HT1080 (cell line): ENCODE measurements around the genes PRMT5 and CIROP.

GRCh38 chr14:21992603-21993357 is 319.2 kb upstream of the OR4E1 start:
RAMPAGE:
- cytosol, long total RNA, result no peak
- long total RNA, result no peak
- nucleus, long total RNA, result no peak

DNA sequence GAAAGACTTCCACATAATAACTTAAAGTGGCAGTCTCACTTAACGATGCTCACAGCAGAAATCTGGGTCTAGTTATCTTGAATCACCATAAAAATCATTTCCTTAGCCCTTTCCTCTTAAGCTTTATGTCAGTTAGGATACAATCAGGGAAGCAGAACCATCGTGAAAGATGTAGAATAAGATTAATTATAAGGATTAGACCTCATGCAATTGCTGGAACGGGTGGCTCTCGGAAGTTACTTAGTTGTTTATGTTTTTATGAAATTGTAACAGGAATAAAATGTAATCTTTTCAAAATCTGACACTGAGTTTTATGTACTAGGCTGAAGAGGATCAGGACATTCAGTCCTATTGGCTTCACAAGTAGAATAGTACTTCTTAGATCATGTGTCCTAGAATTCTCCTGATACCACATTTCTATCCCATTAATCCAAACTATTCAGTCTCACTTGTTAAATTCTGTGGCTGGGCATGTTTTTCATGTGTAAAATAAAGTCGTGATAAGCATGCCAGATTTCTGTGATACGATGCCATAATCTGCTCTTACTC is 423.4 kb upstream of the OR4E1 start:
RAMPAGE:
- cytosol, long total RNA, result no peak
- long total RNA, result no peak
- nucleus, long total RNA, result no peak

RAMPAGE:
- cytosol, long total RNA, result no peak
- long total RNA, result no peak
- nucleus, long total RNA, result no peak
Measured at GRCh38 chr14:22113442-22113909, 439.9 kb upstream of the OR4E1 start.

RAMPAGE:
- cytosol, long total RNA, result no peak
- long total RNA, result no peak
- nucleus, long total RNA, result no peak
Measured at GRCh38 chr14:22168306-22168604, 420.8 kb downstream of the DAD1 start.

GRCh38 chr14:22387378-22388265 is 201.4 kb downstream of the DAD1 start:
RAMPAGE:
- cytosol, long total RNA, result no peak
- long total RNA, result no peak
- nucleus, long total RNA, result no peak

RAMPAGE:
- cytosol, long total RNA, result no peak
- long total RNA, result no peak
- nucleus, long total RNA, result no peak
Measured at GRCh38 chr14:22479789-22480417, 109.1 kb downstream of the DAD1 start.

RAMPAGE:
- cytosol, long total RNA, result no peak
- long total RNA, result start-site peak on the plus strand at chr14:22556662-22556700, 16 reads
- nucleus, long total RNA, result no peak
Measured at GRCh38 chr14:22556135-22556899, 32.7 kb downstream of the DAD1 start.

RAMPAGE:
- cytosol, long total RNA, result no peak
- long total RNA, result no peak
- nucleus, long total RNA, result no peak
Measured at GRCh38 chr14:22560355-22561603, 28.2 kb downstream of the DAD1 start.

DNA sequence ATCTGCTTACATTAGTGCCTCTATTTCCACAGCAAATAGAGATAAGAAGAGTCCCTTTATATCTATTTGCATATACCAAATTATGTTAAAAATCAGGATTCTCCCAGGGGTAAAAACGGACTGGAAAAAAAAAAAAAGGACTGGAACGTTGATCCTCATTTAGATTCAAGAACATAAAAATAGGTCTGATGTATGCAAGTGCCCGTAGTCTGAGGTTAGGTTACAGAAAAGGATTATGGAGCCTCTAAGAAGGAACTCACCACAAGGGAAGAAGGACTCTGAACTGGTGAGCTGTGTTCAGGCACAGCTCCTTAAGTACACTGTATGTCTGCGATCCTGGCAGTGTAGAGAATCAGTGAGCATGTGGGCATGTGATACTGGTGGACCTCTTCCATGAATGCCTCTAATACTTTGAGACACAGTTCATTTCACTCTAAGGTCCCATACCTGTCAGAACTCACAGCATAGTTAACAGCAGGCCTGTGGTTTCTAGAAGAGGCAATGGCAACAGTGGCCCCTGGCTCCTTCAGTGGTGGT is 6.7 kb upstream of the OR6J1 start:
RAMPAGE:
- cytosol, long total RNA, result no peak
- long total RNA, result no peak
- nucleus, long total RNA, result no peak

DNA sequence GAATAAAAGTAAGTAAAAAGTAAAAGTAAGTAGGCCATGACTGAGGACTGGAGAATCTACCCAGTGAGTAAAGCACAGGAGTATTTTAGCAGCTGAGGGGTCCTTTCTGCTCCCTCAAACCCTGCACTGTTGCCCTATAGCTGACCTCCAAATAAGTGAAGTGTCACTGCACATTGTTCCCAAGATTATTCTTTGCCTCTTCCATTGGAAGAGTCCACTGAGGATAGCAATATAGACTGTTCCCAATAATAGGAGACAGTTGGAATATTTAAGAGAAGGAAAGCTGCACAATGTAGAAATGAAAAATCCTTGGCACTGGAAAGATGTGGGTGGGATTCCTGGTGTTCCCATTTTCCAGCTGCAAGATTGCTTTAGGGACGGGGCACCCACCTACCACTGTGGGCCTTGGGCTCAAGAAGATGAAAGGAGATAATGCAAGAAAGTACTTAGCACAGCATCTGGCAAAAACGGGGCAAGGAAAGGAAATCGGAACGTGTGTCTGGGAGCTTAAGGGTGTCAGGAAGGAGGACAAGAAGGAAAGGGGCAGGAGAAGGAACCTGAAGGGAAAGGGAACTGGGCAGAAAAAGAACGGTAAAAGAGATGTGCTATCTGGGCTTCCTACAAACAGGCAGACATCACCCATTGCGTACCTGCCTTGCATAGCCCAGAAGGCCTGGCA is 1.2 kb upstream of the REM2 start:
RAMPAGE:
- cytosol, long total RNA, result no peak
- long total RNA, result no peak
- nucleus, long total RNA, result no peak

GRCh38 chr14:22928068-22928803 is 940 bp downstream of the PRMT5 start:
RAMPAGE:
- cytosol, long total RNA, result no peak
- long total RNA, result no peak
- nucleus, long total RNA, result no peak

DNA sequence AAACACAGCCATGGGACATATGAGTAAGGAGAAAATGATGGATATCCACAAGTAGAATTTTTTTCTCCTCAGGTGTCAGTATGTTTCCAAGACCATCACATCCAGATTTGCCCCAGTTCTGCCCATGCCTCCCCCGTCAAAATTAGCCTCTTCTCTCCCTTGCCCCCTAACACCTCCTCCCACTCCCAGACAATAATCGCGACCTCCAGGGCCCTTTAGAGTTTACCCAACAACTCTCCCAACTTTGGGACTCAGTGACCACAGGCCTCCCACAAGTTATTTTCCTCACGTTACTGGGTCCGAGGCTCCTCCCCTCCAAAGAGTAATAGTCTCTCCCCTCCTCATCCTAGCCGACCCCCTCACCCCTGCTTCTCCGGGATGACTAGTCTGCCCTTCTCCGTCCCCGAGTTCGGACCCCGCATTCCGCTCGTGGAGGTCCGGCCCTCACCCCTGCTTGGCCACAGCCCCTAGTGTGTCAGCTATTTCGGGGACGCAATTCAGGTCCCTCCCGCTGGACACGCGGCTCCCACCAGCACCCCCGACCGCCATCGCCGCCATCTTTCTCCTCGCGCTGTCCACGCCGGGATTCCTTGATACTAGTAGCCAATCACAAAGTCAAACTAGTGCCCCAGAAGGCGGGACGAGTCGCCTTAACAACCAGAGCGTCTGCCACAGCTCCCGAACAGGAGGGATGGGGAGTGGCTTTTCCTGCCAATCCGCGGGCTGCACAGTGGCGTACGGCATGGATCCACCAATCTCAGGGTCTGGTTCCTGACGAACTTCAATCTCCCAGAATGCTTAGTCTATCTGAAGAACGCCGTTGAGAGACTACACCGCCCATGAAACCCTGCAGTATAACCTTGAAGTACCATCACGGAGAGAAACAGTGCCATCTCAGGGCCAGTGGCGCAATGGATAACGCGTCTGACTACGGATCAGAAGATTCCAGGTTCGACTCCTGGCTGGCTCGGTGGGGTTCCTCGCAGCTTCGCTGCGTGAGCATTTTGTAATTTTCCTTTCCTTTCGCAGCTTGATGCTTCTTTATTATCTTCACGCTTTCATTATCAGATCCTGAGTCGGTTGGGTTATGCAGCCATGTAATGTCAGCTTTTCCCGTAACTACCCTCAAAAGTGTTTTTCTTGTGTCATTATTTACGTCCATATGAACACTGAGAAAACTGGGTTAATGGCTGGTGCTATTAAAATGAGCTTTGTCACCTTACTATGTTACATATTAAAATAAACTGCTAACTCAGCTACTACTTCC is at the start of gene PRMT5:
Gene PRMT5, minus strand, starts transcription at position 573 of the 1,267 bp plus-strand sequence.
RAMPAGE:
- cytosol, long total RNA, result no peak
- long total RNA, result start-site peak on the minus strand centred at position 573 of the sequence, 10 bp wide, 147 reads
- nucleus, long total RNA, result start-site peak on the minus strand centred at position 574 of the sequence, 17 bp wide, 78 and 106 reads in 2 replicates

DNA sequence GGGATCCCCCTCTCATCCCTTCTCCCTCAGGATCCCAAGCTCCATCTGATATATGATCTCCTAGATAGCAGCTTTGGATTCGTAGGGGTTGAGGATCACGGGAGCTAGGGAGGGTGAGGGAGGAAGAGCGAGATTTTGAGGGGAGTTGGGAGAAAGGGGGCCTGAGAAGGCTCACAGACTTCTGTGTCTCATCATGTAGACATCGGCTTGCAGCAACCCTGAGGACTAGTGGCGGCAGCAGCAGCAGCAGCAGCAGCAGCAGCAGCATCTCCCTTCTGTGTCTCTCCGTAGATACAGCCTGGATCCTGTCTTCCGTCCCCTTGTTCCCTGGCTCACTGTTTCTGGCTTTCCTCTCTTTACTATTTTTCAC is at the start of gene CIROP:
Gene CIROP, minus strand, starts transcription at position 337 of the 370 bp plus-strand sequence.
RAMPAGE:
- cytosol, long total RNA, result no peak
- long total RNA, result no peak
- nucleus, long total RNA, result no peak

DNA sequence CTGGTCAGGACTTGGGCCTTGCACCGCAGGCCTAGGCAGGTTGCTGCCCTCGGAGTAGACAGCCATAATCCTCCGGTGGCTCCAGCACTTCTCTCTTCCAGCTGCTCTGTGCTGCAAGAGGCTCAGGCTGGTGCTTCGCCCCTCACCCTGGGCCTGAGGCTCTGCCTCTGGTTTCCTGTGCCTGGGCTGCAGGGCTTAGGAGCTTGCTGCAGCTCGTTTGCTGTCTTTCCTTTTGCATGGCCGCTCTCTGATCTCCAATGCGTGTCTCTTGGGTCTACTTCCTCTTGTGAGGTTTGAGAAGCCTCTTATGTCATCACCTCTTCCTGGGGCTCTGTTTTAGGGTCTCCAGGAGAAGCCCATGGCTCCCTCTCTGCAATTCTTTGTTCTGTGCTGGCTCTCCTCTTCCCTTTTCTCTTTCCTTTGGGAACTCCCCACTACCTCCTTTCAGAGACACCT is 969 bp upstream of the CEBPE start:
RAMPAGE:
- cytosol, long total RNA, result no peak
- long total RNA, result no peak
- nucleus, long total RNA, result no peak

GRCh38 chr14:23154943-23155762 is 28.3 kb downstream of the SLC7A8 start:
RAMPAGE:
- cytosol, long total RNA, result no peak
- long total RNA, result no peak
- nucleus, long total RNA, result no peak

RAMPAGE:
- cytosol, long total RNA, result no peak
- long total RNA, result no peak
- nucleus, long total RNA, result no peak
Measured at GRCh38 chr14:23305830-23306161, 837 bp upstream of the BCL2L2 start.

DNA sequence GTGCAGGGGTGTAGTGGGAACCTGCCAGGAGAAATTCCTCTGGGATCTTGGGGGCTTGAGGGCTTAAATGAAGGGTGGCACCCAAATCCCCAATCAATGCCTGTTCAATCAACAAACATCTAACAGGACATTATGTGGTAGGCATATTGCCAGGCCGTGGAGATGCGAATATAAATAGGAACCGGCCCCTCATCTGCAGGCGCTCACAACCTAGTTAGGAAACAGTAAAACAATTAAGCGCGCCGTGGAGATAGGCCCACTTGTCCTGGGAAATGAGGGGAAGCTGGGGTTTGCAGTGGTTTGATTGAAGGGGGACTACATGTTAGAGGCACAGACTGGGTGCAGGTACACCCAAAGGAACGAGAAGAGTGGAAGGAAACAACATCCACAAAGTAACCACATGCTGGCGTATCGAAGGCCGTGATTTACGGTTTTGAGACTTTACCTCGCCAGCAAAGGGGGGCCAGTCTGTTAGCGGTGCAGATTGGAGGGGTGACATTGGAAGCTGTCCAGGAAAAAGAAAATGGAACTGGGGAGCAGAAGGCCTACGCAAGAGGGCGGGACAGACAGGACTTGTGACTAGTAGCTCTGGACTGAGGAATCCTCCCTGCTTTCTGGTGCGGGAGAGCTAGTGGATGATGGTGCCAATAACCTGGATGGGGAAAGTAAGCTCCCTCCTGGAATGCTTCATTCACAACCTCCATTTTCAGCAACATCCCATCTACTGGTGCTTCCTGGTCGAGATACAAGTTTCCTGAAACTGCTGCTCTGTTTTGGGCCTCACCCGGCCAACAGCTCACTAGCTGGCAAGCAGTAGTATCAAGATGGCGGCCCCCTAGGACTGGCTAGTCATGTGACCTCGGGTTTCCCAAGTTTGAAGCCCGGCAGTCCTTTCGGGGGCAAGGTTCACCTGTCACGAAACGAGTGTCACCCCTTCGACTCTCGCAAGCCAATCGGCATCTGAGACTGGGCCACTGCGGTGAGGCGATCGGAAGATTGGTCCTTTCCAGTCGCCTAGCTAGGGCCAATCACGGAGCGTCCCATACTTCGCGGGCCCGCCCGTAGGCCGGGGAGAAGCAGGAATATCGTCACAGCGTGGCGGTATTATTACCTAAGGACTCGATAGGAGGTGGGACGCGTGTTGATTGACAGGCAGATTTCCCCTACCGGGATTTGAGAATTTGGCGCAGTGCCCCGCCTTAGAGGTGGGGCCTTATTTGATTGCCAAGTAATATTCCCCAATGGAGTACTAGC is 708 bp upstream of the PABPN1 start:
RAMPAGE:
- cytosol, long total RNA, result no peak
- long total RNA, result no peak
- nucleus, long total RNA, result no peak

GRCh38 chr14:23322610-23322828 is 1.3 kb downstream of the PABPN1 start:
RAMPAGE:
- cytosol, long total RNA, result no peak
- long total RNA, result no peak
- nucleus, long total RNA, result no peak

DNA sequence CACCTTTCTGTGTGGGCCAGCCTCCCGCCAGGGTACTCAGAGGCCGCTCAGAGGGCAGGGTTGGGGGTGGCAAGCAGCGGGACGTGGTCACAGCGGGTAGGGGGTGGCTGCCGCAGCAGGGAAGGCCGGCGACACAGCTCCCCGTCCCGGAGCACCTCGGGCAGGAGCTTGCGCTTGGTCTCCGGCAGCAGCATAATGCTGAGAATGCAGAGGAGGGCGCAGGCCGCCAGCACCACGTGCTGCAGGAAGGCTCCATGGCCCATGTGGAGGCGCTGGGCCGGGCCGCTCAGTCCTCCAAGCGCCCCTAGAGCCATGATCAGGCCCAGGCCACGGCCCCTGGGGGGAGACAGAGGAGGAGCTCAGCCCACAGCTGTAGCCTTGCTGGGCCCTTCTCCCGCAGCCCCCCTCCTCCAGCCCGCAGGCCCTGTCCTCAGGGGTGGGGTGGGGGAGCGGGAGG is 6.1 kb downstream of the SLC22A17 start:
RAMPAGE:
- cytosol, long total RNA, result no peak
- long total RNA, result no peak
- nucleus, long total RNA, result no peak

DNA sequence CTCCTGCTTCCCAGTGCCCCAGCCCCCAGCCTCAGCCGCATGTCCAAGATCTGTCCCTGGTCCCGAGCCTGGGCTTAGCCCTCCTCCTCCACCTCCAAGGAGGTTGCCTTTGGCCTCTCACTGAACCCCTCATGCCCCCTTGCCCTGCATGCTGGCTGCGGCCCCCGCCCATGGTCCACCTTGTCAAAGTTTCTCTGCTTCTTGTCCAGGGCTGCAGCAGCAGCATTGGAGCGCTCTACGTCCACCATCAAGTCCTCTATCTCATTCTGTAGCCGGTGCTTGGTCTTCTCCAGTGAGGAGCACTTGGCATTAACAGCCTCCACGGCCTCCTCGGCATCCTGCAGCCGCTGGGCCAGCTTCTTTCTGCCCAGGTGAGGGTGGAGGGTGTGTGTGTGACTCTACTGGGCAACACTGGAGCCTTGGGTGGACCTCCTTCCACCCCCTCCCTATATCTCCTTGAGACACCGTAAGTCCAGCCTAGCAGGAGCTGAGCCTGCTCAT is 11.2 kb downstream of the CMTM5 start:
RAMPAGE:
- cytosol, long total RNA, result no peak
- long total RNA, result no peak
- nucleus, long total RNA, result no peak